Hair follicular keratinocyte (primary cell): ENCODE data around the genes TLK1 and DLX2.

DNA sequence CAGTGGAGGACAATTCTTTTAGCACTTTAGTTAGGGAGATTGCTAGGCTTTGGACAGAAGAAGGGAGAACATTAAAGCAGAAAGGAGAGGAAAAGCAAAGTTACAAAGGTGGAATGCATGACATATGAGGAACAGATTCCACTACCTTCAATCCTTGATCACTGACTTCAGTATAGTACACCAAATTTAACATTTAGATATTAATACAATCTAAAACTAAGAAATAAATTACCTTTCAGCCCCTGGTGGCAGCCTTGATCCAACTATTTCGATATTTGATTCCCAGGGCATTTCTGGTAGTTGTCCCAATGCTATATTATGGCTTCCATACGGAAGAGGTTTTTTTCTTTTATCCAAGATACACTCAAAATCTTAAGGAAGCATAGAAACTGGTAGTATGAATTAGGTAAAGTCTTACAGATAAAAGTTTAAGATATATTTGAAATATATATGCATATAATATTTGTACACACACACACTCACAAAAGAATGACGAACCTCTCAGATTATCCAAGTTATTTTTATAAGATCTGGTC is 21.7 kb downstream of the KLHL41 start:
- RAMPAGE, long total RNA = no peak

DNA sequence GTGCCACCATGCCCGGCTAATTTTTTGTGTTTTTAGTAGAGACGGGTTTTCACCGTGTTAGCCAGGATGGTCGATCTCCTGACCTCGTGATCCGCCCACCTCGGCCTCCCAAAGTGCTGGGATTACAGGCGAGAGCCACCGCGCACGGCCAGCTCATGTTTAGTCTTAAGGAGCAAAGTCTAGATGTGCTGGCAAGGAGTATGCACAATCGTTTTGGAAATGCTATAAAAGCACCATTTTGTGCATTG is 1.2 kb downstream of the PPIG start:
- RAMPAGE, long total RNA = no peak

- RAMPAGE, long total RNA = no peak
Observed at GRCh38 chr2:169585657-169586176, 1.6 kb downstream of the PPIG start.

- RAMPAGE, long total RNA = no peak
Observed at GRCh38 chr2:169601146-169601874, 17.2 kb downstream of the PPIG start.

DNA sequence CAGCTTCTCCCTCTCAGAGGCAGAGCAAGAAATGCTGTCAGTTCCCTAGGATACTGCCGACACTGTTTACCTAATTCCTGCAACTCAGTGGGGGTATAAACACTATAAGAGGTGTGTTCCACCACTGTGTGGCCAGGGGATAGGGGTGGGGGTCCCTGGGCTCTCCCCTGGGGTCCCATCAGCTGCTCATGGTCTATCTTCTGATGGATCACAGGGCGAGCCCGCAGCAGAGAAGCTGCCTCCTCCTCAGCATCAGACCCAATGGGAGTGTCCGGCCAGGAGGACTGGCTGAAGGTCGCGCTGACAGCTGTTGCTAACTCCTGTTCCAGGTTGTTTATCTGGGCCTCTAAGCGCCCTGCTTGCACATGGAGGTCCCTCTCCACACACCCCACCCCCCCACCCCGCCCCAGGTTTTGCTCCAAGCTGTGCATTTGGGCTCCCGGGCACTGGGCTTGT is 17.2 kb upstream of the KLHL23 start:
- RAMPAGE, long total RNA = no peak

DNA sequence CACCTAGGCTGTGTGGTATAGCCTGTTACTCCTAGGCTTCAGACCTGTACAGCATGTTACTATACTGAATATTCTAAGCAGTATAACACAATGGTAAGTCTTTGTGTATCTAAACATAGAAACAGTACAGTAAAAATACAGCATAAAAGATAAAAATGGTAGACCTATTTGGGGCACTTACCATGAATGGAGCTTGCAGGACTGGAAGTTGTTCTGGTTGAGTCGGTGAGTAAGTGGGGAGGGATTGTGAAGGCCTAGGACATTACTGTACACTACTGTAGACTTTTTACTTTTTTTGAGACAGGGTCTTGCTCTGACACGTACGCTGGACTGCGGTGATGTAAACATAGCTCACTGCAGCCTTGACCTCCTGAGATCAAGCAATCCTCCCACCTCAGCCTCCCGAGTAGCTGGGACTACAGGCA is 6.2 kb downstream of the KLHL23 start:
- RAMPAGE, long total RNA = no peak

DNA sequence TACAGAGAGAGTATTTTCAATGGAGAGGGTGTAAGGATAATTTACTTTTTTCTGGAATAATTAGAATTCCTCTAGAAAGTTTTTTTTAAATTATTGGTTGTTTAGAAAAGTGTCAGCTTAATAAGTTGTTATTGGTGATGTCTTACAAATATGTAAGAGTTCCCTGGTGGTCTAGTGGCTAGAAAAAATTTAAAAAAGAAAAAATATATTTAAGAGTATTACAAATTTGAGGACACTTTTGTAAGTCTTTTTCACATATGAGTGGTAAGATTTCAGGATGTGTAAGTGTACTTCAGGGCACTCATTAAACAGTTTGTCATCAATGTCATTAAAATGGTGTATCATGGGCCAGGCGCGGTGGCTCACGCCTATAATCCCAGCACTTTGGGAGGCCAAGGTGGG is 14.7 kb upstream of the SSB start:
- RAMPAGE, long total RNA = no peak

GRCh38 chr2:169920566-169921450 is 93.6 kb downstream of the UBR3 start:
- RAMPAGE, long total RNA = no peak

DNA sequence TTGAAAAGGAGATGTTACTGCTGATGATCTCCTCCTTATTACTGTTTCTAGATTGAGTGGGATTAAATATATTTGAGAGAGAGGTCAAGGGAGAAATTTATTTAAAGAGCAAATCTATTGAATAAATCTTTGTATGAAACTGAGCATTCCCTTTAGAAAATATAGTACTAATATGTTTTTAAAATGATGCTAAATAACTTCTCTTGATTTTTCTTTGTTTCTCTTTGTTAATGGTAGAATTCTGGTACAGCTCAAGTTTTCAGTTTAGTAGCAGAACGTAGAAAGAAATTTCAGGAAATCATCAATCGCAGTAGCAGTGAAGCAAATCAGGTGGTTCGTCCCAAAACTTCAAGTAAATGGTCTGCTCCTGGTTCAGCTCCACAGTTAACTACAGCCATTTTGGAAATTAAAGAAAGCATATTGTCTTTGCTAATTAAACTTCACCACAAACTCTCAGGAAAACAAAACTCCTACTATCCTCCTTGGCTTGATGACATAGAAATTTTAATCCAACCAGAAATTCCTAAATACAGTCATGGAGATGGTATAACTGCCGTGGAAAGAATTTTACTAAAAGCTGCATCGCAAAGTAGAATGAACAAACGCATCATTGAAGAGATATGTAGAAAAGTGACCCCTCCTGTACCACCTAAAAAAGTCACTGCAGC is 122.2 kb downstream of the UBR3 start:
- RAMPAGE, long total RNA = no peak

DNA sequence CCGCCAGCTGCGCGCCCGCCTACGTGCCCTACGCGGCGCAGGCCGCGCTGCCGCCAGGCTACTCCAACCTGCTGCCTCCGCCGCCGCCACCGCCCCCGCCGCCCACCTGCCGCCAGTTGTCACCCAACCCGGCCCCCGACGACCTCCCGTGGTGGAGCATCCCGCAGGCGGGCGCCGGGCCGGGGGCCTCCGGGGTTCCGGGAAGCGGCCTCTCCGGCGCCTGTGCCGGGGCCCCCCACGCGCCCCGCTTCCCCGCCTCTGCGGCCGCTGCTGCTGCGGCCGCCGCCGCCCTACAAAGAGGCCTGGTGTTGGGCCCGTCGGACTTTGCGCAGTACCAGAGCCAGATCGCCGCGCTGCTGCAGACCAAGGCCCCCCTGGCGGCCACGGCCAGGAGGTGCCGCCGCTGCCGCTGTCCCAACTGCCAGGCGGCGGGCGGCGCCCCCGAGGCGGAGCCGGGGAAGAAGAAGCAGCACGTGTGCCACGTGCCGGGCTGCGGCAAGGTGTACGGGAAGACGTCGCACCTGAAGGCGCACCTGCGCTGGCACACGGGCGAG is 1.6 kb downstream of the SP5 start:
- RAMPAGE, long total RNA = no peak

GRCh38 chr2:170817340-170817821 is 694 bp downstream of the GAD1 start:
- RAMPAGE, long total RNA = no peak

DNA sequence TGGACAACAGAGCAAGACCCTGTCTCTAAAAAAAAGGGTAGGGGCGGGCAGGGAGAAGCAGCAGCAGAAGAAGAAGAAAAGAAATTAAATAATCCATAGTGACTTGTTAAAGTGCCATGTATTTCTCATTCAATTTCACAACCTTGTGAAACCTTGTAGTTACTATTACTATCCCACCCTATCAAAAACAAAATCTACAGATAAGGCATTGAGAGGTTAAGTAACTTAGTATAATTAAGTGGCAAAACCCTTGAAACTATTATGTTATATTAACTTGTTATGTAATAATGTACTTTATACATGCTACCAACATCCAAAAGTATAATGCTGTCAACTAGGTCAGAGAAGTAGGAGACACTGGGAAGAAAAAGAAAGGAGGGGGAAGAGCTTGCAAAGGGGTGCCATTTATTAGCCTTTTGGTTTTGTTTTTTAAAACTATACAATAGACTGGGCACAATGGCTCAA is 11.5 kb downstream of the TLK1 start:
- RAMPAGE, long total RNA = no peak

- RAMPAGE, long total RNA = no peak
Observed at GRCh38 chr2:171159993-171160985, at the start of gene TLK1. TSS of gene TLK1 (minus strand) at chr2:171160893.

DNA sequence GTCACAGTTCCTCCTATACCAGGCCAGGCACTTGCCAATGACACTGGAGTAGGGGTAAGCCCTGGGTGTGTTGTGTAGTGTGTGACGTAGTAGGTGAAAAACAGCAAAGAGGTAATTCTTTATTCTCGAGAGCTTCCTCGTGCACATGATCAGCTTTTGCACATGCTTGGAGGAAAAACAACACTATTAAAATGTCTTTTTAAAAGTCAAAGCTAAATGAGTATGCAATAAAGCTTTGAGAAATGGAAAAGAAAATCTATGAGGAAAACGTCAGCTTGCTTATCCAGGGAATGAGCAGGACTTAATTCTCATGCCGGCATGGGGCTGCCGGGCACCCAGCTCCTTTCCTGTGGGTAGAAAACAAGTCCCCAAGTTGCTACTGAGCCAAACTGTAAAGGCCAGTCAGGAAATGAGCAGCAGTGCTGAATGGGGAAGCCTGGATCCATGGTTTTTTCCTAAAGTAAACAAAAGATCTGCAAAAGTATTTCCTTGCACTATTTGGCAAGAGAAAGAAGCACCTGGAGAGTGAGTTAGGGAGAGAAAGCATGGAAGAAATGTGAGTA is 117.8 kb downstream of the METTL8 start:
- RAMPAGE, long total RNA = no peak

GRCh38 chr2:171354578-171354954 is 79.2 kb downstream of the METTL8 start:
- RAMPAGE, long total RNA = no peak

- RAMPAGE, long total RNA = no peak
Observed at GRCh38 chr2:171432882-171433630, 734 bp downstream of the METTL8 start.

- RAMPAGE, long total RNA = no peak
Observed at GRCh38 chr2:171762691-171763738, 75.7 kb downstream of the DYNC1I2 start.

DNA sequence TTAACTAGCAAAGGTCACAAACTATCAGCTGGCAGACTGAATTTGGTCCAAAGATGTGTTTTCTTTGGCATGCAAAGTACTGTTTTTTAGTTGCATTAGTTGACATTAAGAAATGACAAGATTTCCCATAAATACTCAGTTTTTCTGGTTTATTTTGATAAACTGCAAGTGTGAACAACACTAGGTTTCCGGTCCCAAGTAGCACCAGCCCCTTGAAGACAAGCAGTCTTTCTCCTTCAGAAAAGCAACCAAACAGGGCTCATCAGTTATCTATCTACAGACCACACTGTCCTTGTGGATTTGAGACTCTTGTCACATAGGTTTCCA is 35.5 kb downstream of the SLC25A12 start:
- RAMPAGE, long total RNA = no peak

GRCh38 chr2:171864397-171864853 is 29.6 kb downstream of the SLC25A12 start:
- RAMPAGE, long total RNA = no peak

GRCh38 chr2:172102084-172103423 is at the start of gene DLX2:
TSS of gene DLX2 (minus strand) at chr2:172102900.
- RAMPAGE, long total RNA = no peak